Metanephros (tissue), 2 donors: Measurements from ENCODE around the gene CFAP36.

GRCh38 chr2:54555195-54555942 lies 99.2 kb downstream of the SPTBN1 start:
- RAMPAGE, long total RNA = no peak

DNA sequence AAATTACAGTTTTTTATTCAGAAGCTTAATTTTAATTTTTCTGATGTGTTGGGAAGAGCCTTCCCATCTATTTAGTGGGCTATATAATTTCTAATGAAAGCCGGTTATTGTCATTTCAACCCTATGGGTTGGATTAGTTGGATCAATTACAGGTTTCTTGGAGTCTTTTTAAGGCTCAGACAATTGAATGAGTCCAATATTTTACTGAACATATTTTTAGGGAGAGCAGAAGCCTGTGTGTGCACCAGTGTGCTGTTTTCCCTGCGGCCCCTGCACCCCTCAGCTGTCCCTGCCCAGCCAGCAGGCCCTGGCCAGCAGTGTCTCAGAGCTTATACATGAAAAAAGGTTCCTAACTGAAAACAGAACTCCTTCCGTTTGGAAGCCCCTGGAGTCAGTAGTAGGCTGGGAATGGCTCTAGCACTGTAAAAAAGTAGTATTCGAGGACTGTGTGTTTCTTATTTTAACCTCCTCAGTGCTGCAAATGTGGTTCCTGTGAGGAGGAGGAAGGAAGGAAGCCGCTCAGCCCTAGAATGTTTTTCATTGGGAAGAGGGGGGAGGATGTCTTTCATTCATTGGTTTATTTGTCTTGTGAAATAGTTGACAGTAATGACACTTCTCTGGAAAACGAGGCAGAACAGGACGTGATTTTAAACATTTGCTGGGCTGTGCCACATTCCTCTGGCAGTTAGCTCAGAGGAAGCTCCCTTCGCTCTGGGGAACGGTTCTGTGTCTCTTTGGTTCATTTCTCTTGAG lies 103.4 kb downstream of the SPTBN1 start:
- RAMPAGE, long total RNA = no peak

GRCh38 chr2:54569690-54570526 lies 113.8 kb downstream of the SPTBN1 start:
- RAMPAGE, long total RNA = no peak

DNA sequence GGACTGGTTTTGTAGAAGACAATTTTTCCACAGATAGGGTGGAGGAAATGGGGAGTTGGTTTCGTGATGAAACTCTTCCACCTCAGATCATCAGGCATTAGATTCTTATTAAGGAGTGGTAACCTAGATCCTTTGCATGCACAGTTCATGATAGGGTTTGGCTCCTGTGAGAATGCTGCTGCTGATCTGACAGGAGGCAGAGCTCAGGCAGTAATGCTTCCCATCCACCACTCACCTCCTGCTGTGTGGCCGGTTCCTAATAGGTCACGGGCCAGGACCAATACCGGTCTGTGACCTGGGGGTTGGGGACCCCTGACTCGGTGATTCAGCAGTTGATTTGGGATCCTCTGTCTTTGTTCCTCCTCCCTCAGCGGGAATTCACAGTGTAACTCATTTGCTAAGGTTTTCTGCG lies 117.1 kb downstream of the SPTBN1 start:
- RAMPAGE, long total RNA = no peak

DNA sequence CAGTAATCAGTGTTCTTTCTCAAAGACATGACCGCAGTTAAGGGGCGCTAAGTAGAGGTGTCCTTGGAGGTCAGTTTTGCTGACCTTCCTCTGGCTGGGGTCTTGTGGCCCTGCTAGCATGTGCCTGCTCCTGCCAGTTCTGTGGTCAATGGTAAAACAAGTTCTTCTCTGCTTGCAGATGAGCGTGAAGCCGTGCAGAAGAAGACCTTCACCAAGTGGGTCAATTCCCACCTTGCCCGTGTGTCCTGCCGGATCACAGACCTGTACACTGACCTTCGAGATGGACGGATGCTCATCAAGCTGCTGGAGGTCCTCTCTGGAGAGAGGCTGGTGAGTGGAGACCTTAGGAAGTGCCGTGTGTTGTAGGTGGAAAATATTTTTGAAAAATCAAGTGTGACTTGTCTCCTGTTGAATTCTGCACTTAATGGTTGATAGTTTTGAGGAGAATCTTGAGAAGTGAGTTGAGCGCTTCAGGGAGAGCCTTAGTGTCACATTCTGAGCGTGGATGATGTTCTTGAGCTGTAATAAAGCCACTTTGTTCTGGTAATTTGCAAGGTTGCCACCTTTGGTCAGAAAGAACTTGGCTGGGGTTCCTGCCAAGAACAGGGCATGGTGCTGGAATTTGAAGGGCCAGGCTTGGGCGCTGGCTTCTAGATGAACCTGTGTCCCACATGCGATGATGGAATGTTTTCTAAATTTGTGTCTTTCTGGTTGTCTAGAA lies 124.4 kb upstream of the EML6 start:
- RAMPAGE, long total RNA = no peak

- RAMPAGE, long total RNA = no peak
Observed at GRCh38 chr2:54622087-54622697, 101.3 kb upstream of the EML6 start.

DNA sequence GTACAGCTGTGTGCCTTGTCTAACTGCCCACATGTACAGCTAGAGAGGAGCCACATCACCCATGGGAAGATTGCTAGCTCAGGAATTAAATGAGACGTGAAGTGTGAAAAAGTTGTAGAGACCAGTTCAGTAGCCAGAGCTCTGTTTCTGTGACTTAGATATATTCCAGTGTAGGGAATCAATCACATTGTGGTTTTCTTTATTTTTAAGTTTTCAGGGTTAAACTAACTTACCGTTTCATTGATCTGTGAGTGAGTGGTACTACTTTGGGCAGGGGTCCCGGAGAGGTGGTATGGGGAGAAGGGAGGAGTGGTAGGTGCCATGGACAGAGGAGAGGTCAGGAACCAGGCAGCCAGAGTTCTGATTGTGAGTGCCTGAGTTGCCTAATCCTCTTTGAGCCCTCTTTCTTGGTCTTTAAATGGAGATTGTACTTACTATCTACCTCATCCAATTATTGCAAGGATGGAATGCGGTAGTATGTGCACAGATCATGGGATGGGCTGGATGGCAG lies 97.1 kb upstream of the EML6 start:
- RAMPAGE, long total RNA = no peak

DNA sequence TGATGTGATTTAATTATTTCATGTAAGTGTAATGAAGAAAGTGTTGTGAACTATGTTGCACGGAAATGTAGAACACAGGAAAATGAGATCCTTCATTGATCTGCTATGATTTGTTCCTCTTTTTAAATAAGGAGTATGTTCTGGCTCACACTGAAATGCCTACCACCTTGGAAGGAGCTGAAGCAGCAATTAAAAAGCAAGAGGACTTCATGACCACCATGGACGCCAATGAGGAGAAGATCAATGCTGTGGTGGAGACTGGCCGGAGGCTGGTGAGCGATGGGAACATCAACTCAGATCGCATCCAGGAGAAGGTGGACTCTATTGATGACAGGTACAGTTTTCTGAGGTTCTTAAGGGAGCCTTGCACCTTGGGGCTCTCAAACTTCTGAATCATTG lies 91.0 kb upstream of the EML6 start:
- RAMPAGE, long total RNA = no peak

- RAMPAGE, long total RNA = no peak
Observed at GRCh38 chr2:55026694-55027572, 23.3 kb downstream of the RTN4 start.

- RAMPAGE, long total RNA = no peak
Observed at GRCh38 chr2:55048435-55048865, 1.8 kb downstream of the RTN4 start.

DNA sequence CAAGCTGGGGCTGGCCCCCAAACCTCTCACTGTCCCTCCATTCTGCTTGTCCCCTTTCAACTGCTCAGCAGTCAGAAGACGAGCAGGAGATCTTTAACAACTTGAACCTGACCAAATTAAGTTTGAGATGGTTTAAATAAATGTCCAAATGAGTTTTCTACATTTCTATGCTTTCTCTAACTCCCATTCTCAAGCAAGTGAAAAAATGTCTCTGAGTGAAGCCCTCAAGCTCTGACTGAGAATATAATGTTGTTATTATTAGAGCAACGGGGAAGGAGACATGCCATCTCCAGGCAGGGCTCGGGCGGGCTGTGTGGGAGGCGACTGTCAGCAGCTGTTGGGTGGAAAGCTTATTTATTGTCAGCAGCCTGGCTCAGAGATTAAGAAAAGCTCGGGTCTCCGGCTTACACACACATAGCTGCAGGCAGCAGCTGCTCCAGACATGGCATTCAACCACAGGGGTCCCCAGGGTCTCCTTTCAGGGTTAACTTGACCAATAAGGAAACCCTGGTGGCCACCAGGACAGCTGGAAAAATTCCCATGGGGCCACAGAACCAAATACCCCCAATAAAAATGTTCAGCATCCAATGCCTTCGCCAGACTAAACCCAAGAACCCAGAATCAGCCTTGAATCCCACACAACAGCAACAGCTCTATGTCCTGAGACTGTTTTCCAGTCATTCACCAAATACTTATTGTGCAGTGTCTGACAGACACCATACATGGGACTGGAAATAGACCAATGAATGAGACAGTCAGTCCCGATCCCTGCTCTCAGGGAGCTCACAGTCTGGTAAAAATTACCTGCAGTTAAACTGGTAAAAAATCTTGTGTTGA lies 70.4 kb upstream of the RTN4 start:
- RAMPAGE, long total RNA = no peak

DNA sequence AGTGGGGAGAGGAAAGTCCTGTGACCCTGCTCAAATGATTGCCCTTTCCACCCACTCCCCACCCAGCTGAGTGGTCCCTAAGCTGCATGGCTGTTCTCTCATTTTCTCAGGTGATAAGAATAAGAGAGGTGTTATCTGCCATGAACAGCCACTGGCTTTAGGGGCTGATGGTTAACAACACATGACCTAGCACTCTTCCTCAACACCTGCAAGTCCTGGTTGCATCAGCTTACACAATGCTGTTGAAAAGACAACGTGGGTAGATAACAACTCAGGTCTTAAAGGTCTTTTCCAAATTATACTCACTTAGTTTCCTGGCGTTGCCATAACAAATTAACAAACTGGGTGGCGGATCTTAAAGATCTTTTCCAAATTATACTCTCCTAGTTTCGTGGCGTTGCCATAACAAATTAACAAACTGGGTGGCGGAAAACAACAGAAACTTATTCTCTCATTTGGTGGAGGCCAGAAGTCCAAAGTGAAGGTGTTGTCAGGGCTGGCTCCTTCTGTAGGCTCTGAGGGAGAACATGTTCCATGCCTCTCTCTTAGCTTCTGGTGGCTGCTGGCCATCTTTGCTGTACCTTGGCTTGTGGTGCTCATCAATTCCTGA lies 90.4 kb upstream of the RTN4 start:
- RAMPAGE, long total RNA = no peak

DNA sequence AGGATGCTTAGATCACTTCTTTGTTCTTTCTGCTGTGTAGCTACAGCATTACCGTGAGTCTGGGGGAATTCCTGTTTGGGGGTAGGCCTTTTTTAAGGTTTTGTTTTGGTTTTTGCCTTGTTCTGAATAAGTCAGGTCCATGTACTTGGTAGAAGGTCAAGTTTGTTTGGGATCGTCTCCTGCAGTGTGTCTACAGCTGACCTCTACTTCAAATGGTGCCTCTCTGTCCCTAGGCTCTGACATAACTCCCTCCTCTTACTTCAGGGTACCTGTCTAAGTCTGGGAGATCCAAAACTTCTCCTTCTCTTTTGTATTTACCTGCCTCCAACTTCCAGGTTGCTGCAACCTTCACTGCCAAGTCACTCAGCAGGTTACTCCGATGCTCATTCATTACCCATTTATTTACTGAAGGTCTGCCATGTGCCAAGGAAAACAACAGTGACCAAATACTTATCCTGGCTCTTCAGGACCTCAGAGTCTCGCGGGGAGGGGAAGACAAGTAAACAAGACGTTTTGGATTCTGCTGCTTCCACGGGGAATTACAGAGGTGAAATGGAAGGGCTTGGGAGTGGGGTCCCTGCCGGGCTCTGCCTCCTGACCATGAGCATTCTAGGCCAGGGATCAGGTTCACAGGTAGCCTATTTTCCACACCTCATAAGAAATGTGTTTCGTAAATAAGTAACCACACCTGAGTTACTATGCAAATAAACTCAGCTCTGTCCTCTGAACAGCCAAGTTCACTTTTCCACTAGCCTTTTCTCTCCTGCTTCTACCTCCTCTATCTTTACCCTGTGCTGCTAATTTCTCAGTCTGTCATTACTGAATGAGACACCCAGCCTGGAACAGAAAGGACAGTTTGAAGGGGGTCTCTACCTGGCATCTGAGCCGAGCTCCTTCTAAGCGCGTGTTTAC lies 68.2 kb downstream of the CLHC1 start:
- RAMPAGE, long total RNA = no peak

DNA sequence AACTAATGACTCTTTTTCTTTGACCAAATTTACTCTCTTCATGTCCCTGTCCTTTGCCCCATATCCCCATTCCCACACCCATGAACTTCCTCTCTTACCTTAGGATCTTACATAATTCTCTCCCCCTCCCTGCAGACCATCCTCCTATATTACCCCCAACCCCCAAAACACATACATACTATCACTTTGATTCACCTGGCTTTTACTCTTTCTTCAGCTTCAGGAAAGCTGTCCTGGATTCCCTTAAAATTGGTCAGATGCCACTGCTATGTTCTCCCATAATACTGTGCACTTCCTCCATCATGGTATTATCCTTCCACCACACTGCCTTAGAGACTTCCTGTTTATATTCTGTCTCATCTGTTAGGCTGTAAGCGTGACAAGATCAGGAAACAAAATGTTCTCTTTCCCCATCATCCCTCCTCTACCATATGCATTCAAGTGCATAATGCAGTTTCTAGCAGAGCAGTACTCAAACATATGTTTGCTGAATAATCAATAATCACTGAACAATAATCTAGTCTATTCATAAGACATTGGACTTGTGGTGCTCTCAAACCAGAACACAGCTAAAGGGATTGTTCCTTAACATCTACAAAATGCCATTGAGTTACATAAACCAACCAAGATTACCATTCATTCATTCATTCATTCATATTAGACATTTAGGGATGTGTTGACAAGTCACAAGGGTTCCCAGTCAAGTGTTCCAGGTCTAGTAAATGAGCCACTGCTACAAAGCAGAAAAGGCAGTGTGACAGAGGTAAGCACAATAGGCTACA lies 4.1 kb downstream of the CLHC1 start:
- RAMPAGE, long total RNA = no peak

GRCh38 chr2:55235895-55236313 lies 3.4 kb downstream of the RPS27A start:
- RAMPAGE, long total RNA = no peak

GRCh38 chr2:55519522-55519894 lies at the start of gene CFAP36:
Gene CFAP36, plus strand, starts transcription at chr2:55519718.
- RAMPAGE, long total RNA = start-site peak on the plus strand at chr2:55519609-55519804, 4,275 and 871 reads in 2 replicates

DNA sequence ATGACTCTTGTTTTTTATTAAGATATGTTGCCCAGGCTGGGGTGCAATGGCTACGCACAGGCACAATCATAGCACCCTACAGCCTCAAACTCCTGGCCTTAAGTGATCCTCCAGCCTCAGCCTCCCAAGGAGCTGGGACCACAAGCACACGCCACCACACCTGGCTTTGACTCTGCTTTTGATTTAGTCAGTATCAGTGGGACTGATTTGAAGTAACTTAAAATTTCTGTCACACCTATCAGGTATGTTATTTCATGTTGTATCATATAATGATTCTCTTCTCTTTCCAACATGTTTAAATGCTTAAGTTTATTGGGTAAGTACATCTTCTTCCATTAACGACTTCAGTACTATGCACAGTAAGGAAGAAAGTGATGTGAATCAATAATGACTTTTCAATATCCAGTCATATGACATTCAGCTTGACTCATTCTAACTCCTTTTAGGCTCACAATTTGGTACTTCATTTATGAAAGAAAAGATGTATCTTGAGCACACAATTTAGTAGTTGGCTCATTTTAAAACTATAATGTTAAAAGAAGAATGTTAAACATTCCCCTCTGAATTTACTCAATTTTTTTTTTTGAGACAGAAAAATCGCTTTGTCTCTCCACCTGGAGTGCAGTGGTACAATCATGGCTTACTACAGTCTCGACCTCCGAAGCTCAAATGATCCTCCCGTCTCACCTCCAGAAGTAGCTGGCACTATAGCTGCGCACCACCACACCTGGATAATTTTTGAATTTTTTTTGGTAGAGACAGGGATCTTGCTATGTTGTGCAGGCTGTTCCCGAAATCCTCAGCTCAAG lies 6.1 kb downstream of the PPP4R3B start:
- RAMPAGE, long total RNA = no peak

GRCh38 chr2:55917674-55918363 lies 5.8 kb downstream of the EFEMP1 start:
- RAMPAGE, long total RNA = no peak

- RAMPAGE, long total RNA = no peak
Observed at GRCh38 chr2:56009096-56009521, 85.5 kb upstream of the EFEMP1 start.

DNA sequence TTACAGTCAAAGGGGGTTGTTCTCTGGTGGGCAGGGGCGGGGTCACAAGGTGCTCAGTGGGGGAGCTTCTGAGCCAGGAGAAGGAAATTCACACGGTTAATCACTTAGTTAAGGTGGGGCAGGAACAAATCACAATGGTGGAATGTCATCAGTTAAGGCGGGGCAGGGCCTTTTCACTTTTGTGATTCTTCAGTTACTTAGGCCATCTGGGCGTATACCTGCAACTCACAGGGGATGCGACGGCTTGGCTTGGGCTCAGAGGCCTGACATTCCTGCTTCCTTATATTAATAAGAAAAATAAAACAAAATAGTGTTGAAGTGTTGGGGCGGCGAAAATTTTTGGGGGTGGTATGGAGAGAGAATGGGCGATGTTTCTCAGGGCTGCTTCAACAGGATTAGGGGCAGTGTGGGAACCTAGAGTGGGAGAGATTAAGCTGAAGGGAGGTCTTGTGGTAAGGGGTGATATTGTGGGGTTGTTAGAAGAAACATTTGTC lies 67.0 kb downstream of the VRK2 start:
- RAMPAGE, long total RNA = no peak